AG04450 (cell line): ENCODE measurements around a stretch of chr10.

GRCh38 chr10:6201407-6202135, 1.2 kb upstream of the PFKFB3 start:
- CAGE, long polyA plus RNA, result no peak
- RRBS, result 2% methylated on average over 21 of the region's 68 CpGs

- CAGE, long polyA plus RNA, result no peak
- RRBS, result no CpG with 5 or more reads among the region's 8 CpGs
Observed at GRCh38 chr10:6234807-6235444, 32.2 kb downstream of the PFKFB3 start.

- CAGE, long polyA plus RNA, result no peak
- RRBS, result no CpG with 5 or more reads among the region's 16 CpGs
Observed at GRCh38 chr10:6273212-6273885, 70.6 kb downstream of the PFKFB3 start.

DNA sequence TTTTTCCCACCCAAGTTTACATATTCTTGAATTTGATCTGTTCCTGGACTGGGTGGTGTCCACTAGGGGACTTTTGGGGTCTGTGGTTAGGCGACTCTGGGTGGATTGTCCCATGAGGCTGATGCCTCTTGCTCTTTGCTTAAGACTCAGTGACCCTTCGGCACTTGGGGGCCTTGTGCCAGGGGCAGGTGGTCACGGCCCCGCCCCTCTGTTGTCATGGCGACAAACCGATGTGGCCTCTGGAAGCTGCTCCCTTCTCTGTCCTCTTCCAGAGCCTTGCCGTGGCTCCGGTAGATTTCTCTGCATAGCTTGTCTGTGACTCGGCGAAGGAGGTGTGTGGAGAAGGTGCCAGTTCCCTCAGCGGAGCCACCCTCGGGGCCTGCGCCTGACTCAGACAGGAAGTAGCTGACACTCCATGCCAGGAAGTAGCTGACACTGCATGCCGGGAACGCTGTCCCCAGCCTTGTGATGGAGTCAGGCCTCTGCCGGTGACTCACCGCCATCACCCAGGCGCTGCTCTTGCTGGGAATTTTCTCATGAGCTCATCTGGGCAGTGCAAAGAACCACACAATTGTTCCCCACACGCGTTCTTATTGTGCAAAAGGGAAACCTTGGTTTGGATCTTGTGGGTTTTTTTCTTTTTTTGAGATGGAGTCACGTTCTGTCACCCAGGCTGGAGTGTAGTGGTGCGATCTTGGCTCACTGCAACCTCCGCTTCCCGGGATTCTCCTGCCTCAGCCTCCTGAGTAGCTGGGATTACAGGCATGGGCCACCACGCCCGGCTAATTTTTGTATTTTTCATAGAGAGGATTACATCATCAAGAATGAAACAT, 72.5 kb downstream of the PFKFB3 start:
- CAGE, long polyA plus RNA, result no peak
- RRBS, result no CpG with 5 or more reads among the region's 26 CpGs

DNA sequence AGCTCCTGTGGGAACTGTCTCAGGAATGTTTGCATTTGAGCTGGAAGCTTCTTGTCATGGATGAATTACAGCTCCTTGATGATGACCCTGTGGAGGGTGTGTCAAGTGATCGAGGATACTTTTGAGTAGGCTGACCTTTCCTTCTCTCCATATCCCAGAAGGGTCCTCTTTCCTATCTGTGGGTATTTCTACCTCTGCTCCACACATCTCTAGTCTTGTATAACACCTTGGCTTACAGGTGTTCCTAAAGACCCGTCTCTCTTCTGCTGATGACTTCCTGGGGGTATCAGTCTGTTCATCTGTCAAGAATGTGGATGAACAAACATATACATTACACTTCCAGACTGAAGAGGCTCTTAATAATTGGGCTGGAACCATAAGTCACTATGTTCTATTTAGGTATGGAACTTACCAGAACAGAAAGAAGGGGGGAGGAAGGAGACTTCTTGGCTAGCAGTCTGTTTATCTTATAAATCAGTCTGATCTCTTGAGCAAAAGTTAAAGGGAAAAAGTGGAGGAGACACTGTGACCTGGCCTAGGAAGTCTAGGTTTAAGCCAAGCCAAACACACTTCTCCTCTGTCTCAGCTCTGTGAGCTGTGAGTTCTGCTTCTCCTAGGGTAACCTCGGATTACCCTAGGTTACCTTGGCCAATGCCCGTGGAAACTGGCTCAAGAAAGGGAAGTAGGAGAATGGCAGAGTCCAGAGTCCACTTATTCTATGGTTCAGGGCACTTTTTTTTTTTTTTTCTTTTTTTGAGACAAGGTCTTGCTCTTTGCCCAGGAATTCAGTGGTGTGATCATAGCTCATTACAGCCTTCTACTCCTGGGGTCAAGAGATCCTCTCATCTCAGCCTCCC, 95.1 kb downstream of the PFKFB3 start:
- CAGE, long polyA plus RNA, result no peak
- RRBS, result no CpG with 5 or more reads among the region's 4 CpGs

GRCh38 chr10:6400230-6400973, 179.7 kb downstream of the PRKCQ start:
- CAGE, long polyA plus RNA, result no peak
- RRBS, result no CpG with 5 or more reads among the region's 12 CpGs

- CAGE, long polyA plus RNA, result no peak
- RRBS, result 55% methylated on average over 3 of the region's 20 CpGs
Observed at GRCh38 chr10:6530095-6530806, 49.8 kb downstream of the PRKCQ start.

DNA sequence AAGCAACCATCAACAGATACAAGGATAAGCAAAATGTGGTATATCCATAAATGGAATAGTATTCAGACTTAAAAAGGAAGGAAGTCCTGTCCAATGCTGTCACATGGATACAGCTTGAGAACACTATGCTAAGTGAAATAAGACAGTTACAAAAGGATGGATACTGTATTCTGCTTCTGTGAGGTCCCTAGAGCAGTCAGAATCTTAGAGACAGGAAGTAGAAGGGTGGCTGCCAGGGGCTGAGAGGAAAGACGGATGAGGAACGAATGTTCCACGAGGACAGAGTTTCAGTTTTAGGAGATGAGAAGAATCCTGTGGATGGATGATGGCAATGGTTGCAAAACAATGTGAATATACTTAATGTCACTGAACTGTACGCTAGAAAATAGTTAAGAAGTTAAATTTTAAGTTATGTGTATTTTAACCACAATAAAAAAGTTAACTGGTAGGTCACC, 3.8 kb downstream of the PRKCQ start:
- CAGE, long polyA plus RNA, result no peak
- RRBS, result no CpG with 5 or more reads among the region's 4 CpGs

- CAGE, long polyA plus RNA, result no peak
- RRBS, result 84% methylated on average over 3 of the region's 17 CpGs
Observed at GRCh38 chr10:7349888-7350576, 60.8 kb downstream of the SFMBT2 start.

- CAGE, long polyA plus RNA, result no peak
- RRBS, result no CpG with 5 or more reads among the region's 3 CpGs
Observed at GRCh38 chr10:7381580-7382032, 29.2 kb downstream of the SFMBT2 start.

DNA sequence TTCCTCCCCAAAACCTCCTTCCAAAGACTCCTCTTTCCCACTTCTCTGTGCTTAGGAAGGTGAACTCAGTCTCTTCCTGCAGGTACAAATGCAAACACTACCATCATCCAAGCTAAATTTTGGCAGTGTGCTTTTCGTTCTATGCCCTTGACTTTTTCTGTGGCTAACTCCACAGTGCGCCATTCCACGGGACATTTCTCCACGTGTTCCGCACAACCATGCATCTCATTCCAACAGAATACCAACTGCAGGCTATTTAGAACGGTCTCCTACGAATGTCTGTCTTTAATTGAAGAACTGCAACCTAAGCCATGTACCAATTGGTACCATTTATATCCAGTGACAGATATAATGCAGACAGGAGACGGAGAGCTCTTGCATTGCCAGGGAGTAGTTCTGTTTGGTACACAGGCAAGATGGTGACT, 9.2 kb downstream of the SFMBT2 start:
- CAGE, long polyA plus RNA, result no peak
- RRBS, result no CpG with 5 or more reads among the region's 8 CpGs

GRCh38 chr10:7475911-7476315, 65.1 kb upstream of the SFMBT2 start:
- CAGE, long polyA plus RNA, result no peak
- RRBS, result no CpG with 5 or more reads among the region's 4 CpGs

- CAGE, long polyA plus RNA, result no peak
- RRBS, result no CpG with 5 or more reads among the region's 12 CpGs
Observed at GRCh38 chr10:7483592-7484285, 72.9 kb upstream of the SFMBT2 start.

DNA sequence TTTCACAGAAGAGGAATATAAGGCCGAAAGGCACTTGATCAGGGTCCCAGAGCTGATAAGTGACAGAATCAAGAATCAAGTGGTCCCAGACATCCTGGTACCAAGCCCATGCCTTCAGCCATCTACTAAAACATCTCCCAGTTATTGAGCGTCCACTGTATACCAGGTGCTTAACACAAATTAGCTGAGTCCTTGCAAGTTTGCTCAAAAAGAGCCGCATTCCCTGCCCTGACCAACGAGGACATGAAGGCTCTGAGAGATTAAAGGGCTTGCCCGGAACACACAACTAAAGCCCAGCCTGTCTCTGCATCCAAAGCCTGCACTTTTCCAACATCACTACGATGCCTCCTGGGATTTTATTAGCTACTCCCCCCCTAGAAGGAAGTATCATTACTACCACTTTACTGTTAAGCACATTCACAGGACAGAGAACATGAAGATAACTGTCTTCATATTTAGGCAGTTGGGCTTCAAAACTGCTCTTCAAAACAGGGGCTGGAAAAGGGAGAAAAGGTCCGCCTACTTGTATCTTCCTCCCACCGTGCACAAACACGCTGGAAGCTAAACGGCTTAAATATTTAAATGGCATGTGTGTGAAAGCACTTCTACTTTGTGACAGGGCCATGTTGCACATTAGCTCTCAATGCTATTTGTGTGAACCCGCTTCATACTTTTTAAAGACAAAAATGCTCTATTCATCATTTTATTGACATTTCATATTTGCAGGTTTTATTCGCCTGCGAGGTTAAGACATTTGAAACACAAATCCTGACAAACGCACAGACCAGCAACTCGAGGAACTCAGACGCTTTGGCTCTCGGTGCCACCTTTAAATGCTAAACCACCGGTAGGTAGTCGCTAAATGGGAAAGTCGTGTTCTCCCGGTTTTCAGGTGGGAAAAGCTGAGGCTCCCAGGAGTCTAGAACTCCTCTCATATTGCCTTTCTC, 1.0 kb downstream of the ITIH5 start:
- CAGE, long polyA plus RNA, result no peak
- RRBS, result no CpG with 5 or more reads among the region's 21 CpGs

DNA sequence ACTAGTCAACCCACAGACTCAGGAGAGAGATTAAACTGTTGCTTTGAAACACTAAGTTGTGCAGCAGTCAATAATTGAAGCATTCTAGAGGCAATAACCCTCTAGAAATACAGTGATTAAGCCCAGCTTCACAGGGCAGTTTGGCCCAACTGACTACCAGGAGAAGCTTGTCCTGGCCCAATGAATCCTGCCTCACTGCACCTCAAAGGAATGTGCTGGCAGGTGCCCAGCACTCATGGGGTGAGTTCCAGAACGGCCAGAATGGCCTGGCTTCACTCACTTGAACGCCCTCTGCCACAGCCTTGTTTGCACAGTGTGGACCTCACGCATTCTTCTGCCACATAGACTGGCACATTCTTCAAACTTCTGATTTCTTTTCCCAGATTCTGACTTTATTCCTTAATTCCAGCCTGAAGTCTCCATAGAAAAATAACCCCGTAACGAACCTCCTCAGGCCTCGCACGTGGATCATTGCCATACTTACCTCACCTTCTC, 6.6 kb upstream of the ITIH2 start:
- CAGE, long polyA plus RNA, result no peak
- RRBS, result no CpG with 5 or more reads among the region's 7 CpGs

GRCh38 chr10:7789349-7789789, 1.4 kb downstream of the ATP5F1C start:
- CAGE, long polyA plus RNA, result no peak
- RRBS, result no CpG with 5 or more reads among the region's 4 CpGs

- CAGE, long polyA plus RNA, result no peak
- RRBS, result no CpG with 5 or more reads among the region's 38 CpGs
Observed at GRCh38 chr10:8044850-8045962, 9.3 kb upstream of the GATA3 start.

- CAGE, long polyA plus RNA, result no peak
- RRBS, result 5% methylated on average over 20 of the region's 52 CpGs
Observed at GRCh38 chr10:8049420-8049992, 5.0 kb upstream of the GATA3 start.

GRCh38 chr10:8407162-8407619, 352.7 kb downstream of the GATA3 start:
- CAGE, long polyA plus RNA, result no peak
- RRBS, result no CpG with 5 or more reads among the region's 2 CpGs

- CAGE, long polyA plus RNA, result no peak
- RRBS, result no CpG with 5 or more reads among the region's 8 CpGs
Observed at GRCh38 chr10:10871867-10872784, 145.5 kb upstream of the CELF2 start.